GM12891 (cell line): ENCODE data around the genes LY6G6F and HSPA1B.

GRCh38 chr6:31633611-31633927, 13.1 kb downstream of the PRRC2A start:
- RRBS, result no CpG with 5 or more reads among the region's 7 CpGs

GRCh38 chr6:31652889-31653239, 403 bp upstream of the BAG6 start:
- RRBS, result under 1% methylated on average over 6 of the region's 19 CpGs

GRCh38 chr6:31657820-31658481, 2.3 kb downstream of the APOM start:
- RRBS, result no CpG with 5 or more reads among the region's 4 CpGs

DNA sequence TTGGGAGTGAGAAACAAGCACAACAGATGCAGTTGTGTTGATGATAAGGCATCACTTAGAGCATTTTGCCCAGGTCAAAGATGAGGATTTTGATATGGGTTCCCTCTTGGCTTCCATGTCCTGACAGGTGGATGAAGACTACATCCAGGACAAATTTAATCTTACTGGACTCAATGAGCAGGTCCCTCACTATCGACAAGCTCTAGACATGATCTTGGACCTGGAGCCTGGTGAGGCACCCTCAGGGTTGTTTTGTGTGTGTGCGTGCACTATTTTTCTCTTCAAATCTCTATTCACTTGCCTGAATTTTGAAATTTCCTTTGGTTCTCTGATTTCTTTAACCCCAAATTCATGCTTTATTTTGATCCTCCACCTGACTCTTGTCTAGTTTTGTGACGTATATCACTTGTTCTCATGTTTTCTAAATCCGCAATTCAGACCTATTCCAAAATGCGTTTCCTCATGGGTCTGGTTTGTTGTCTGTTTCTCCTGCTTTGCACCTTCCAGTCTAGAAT, 1.9 kb downstream of the CSNK2B start:
- RRBS, result no CpG with 5 or more reads among the region's 5 CpGs

- RRBS, result no CpG with 5 or more reads among the region's 9 CpGs
Observed at GRCh38 chr6:31701577-31702457, 1.3 kb downstream of the ABHD16A start.

GRCh38 chr6:31706600-31706984, at the start of gene LY6G6F:
LY6G6F (plus strand) TSS chr6:31706866.
- RRBS, result no CpG with 5 or more reads among the region's 3 CpGs

DNA sequence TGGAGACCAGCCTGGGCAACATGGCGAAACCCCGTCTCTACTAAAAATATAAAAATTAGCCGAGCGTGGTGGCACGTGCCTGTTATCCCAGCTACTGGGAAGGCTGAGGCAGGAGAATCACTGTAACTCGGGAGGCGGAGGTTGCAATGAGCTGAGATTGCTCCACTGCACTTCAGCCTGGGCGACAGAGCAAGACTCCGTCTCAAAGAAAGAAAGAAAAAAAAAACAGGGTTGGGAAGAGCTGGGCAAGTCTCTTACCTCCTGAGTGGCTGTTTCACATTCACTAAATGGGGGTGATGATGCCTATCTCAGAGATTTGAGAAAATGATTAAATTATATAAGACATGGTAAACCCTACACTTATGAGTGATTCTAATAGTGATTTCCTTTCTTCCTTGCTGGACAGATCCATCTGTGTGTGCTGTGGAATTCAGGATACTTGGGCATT, 976 bp downstream of the MSH5 start:
- RRBS, result no CpG with 5 or more reads among the region's 9 CpGs

DNA sequence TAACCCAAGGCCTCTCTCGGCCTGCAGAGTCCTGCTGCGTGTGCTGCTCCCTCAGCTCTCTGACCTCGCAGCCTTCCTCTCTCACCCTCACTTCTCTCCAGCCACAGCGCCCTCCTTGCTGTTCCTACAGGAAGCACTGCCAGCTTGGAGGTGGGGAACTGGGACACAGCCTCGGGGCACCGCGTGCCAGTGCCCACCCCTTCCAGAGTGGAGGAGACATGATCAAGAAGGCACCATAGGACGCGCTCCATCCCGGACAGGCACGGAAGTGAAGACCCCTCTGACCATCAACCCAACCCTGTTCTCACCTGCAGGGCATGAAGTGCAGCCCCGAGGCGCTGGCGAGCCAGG, 1.5 kb downstream of the VWA7 start:
- RRBS, result no CpG with 5 or more reads among the region's 14 CpGs

- RRBS, result 2% methylated on average over 7 of the region's 62 CpGs
Observed at GRCh38 chr6:31827106-31828091, at the start of gene HSPA1B. HSPA1B (plus strand) TSS chr6:31827738.

GRCh38 chr6:31855643-31856167, 6.9 kb downstream of the NEU1 start:
- RRBS, result no CpG with 5 or more reads among the region's 12 CpGs

- RRBS, result no CpG with 5 or more reads among the region's 4 CpGs
Observed at GRCh38 chr6:31877047-31877475, 1.7 kb downstream of the SLC44A4 start.

DNA sequence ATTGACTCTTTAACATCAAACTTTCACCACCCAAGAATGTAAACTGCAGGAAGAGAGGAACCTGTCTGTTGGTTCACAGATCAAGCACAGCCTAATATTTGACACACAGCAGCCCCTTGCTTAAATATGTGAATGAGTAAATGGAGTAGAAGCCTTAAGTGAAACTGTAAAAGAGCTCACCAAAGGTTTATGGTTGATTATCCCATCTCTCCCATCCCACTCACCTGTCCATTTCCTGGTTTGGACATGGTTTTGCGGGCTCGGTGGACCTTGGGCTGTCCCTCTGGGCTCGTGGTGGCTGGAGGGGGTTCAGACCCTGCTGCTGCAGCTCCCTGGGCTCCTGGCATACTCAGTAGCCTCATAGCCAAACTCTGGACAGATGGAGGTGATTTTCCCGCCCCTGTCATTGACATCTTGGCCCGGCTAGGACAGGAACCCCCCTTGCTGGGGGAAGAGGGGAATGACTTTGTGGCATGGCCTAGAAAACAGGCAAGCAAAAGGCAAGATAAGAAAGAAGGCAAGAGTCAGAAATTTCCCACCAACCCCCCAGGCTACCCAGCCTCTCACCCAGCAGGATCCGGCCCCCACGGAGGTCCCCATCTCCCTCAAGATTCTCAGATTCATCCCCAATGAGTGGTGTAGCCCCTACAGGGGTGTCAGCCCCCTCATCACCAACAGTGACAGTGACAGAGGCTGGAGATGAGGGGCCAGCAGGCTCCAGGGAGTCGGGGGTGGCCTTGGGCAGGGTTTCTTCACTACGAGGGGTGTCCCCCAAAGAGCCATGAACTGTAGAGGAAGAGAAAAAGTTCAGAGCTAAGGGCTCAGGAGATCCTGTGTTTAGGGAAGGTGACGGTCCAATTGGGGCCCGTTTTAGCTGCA, 1.2 kb downstream of the EHMT2 start:
- RRBS, result no CpG with 5 or more reads among the region's 11 CpGs

DNA sequence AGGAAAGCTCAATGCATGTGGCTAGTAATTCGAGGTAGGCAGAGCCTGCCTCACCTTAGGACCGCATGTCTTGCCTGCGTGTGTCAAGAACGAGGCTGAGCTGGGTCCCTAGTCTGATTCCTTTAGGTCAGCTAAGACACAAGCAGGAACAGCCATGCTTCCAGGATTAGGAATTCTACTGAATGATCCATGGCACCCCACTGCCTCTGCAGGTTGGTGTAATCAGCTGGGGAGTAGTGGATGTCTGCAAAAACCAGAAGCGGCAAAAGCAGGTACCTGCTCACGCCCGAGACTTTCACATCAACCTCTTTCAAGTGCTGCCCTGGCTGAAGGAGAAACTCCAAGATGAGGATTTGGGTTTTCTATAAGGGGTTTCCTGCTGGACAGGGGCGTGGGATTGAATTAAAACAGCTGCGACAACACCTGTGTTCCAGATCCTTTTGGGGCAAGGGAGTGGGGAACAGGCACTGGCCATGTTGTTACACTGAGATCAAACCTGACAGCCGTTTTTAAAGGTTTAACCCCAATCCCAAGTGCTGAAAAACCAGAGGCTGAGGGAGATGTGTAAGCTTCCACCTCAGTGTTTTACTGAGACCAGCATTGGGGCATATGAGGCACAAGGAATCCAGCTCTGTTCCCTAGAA, 5.9 kb downstream of the CFB start:
- RRBS, result no CpG with 5 or more reads among the region's 10 CpGs

- RRBS, result no CpG with 5 or more reads among the region's 21 CpGs
Observed at GRCh38 chr6:31969616-31970520, 2.1 kb downstream of the DXO start.

- RRBS, result 85% methylated on average over 2 of the region's 21 CpGs
Observed at GRCh38 chr6:32070494-32071452, 32.6 kb downstream of the CYP21A2 start.

GRCh38 chr6:32085552-32086443, 23.3 kb downstream of the TNXB start:
- RRBS, result no CpG with 5 or more reads among the region's 18 CpGs

DNA sequence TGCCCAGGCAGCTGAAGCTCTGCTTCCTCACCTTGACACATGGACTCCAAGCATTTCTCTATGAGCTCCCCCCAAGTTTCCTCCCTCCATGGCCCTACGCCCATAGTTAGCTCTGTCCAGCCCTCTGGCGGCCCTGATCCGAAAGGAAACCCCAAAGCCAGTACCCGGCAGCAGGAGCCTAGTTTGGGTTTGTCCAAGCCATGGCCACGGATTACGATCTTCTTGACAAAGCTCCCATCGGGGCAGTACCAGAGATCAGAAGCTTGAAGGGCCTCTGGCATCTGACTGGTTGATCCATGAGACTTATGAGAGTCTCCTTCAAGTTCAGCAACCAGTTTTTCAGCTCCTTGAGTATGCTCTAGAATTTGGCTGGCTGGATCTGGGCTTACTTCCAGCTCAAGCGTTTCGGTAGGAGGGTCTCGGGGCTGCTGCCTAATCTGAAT, 825 bp downstream of the FKBPL start:
- RRBS, result no CpG with 5 or more reads among the region's 10 CpGs

DNA sequence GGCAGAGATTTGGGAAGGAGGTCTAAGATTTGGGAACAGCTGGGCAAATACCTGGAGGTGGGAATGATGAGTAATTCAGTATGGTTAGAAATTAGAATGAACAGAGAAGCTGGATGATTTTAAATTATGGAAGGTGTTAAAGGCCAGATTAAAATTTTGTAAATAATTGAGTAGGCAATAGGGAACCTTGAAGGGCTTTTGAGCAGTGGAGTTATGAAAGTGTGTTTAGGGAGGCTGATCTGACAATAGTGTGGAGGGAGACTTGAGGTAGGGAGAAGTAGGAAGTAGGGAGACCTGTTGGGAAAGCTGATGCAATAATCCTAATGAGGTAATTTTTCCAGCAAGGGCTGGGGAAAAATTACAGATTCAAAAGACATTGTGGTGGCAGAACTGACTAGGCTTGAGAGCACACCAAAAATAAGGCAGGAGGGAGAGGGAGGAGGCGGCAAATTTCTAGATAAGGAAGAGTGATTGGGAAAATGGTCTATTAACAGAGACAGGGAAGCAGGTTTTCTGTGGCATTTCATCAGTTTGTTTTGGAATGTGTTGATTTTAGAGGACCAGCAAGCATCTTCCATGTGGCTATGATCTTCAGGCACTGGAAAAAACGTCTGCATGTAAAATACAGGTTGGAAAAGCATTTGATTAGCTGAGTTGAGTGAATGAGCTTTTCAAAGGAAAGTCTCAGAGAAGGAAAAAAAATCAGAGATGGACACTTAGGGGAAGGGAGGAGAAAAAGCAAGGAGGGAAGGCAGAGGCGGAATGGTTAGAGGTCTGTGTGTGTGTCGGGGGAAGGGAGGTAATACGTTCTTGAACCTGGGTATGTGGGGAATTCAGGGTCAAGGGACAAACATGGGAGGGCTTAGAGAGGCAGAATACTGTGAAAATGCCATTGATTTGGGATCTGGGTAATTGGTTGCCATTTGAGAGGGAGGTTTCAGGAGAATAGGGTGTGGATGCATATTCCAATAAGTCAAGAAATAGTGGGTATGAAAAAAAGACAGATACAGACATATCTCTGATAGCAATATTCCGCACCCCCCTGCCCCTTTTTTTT, 5.3 kb downstream of the PRRT1 start:
- RRBS, result no CpG with 5 or more reads among the region's 6 CpGs

DNA sequence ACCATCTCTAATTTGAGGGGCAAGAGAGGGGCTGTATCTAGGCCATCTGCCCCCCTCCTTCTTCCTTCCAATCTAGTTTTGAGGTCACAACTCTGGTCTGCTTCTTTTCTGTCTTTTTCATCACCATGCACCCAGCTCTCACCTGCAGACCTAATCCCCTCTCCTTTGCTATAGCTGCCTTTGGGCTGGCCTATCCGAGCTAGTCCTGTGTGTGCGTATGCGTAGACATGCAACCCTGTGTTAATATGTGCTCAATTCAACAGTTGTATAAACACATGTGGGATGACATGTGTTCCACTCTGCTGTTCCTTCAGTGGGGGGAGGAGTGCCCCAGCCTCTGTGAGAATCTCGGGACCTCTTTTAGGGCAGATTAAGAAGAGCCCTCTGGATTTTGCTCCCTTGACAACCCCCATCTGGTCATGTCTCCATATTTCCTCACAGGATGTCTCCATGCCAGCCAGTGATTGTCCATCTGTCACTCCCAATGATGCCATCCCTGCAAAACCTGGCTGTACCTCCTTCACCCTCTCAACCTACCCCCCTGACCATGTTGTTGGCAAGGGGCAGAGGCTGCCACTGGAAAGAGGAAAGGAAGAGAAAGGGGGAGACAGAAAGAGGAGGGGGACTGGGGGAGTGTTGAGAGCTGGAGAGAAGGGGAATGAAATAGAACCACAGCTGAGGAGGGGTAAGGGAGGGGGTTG, 545 bp downstream of the PRRT1 start:
- RRBS, result no CpG with 5 or more reads among the region's 4 CpGs

GRCh38 chr6:32183307-32183886, 656 bp downstream of the AGER start:
- RRBS, result 80% methylated on average over 4 of the region's 12 CpGs